HT-29 (cell line): ENCODE measurements around the genes NAALAD2, MED17 and IZUMO1R.

DNA sequence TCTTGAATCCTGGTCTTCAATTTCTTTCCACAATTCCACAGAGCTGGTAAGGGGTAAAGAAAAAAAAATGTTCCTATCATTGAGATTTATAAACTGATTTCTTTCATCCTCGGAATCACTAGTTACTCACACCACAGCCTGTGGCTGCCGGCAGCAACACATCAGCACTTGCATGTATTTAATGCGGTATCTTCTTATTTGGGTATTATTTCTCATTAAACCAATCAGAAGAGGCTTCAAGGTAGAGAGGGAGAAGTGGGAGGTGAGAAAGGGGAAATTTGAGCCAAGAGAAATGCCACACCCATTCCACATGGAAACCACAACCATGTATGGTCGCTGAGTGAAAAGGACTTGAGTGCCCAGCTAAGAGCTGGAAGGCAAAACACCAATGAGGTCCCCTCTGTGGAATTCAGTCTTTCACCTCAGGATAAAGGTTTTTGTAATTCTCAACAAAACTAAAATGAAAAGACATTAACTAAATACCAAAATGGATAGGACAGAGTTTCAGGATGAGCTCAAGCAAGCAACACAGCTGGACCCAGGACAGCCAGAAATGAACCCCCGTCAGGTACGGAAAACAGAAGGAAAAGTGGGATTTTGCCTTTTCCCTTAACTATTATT lies 26.0 kb downstream of the SYTL2 start:
- RAMPAGE, long total RNA: no peak

GRCh38 chr11:85809049-85809675 lies 1.8 kb downstream of the SYTL2 start:
- RAMPAGE, long total RNA: no peak

GRCh38 chr11:85950748-85951134 lies 95.6 kb downstream of the CCDC83 start:
- RAMPAGE, long total RNA: no peak

DNA sequence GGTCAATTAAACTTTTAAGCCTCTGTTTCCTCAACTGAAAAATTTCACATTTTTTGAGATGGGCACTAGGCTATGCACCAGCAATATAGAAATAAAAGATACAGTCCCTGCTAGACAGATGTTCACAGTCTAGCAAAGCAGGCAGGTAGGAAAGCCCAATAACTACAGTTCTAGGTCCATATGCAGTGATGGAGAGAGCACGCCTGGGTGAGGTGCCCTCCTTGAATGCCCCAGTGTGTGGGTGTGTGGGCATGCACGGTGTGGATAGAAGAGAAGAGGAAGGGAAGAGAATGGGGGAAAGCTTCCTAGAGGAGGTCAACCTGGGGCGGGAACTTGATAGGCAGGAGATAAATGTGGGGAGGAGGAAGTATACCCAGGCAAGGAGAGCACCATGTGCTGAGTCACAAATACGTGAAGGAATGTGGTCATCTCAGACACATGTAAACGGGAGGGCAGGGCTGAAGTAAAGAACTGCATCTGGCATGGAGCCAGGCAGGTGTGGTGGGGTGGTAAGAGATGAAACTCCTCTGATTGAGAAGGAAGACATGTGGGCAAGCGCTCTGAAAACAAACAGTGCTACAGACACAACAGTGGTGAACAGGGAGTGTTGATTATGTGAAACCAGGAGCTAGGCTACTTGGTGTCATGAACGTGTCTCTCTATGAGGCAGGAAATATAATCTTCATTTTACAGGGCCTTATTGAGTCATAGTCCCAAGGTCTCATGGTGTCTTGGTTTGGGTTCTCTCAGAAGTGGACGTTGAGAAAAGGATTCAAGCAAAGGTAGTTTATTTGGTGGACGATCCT lies 61.5 kb upstream of the EED start:
- RAMPAGE, long total RNA: no peak

DNA sequence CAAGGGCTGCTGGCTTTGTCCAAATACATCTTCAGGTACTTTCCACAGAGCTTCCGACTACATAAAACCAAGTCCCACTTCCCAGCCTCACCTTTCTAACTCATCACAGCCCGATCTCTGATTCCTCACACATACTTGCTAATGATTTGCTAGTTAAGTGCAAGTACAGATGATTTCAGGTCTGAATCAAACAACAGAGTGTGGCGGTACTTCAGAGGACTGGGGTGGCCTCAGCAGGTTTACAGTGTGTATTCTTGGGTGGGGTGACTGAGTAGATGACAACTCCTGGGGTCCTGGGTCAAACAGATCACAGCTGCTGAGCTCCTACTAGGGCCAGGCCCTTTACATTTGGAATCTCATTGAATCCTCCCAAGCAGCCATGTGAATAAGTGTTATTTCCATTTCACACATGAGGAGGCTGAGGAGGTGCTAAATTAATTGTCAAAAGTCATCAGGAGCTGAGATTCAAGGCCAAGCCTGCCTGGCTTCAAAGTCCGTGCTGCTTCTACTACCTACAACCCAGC lies 177.2 kb downstream of the CCDC81 start:
- RAMPAGE, long total RNA: no peak

- RAMPAGE, long total RNA: no peak
Observed at GRCh38 chr11:86644186-86645217, 155.8 kb upstream of the PRSS23 start.

DNA sequence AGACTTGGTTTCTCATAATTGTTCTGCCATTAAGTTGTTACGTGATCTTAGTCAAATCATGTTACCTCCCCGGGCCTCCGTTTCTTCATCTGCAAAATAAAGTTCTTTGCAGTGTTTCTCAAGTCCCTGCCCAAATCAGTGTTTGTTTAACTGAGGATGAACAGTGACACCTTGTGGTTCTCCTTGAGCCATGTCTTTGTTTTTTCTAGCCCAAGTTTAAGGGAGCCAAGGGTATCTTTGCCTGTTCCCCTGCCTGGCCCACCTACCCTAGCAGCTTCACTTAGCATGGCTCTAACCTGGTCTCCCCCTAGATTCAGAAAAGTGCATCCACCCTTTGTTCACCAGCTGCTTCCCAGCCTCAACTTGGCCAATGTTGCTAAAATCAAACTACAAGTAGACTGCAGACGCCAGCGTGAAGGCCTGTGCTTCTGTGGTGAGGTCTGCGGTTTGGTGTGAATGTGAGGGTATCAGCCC lies 35.6 kb downstream of the FZD4 start:
- RAMPAGE, long total RNA: no peak

- RAMPAGE, long total RNA: no peak
Observed at GRCh38 chr11:86941048-86941915, 13.9 kb downstream of the FZD4 start.

GRCh38 chr11:87368813-87369363 lies 331.2 kb downstream of the TMEM135 start:
- RAMPAGE, long total RNA: no peak

- RAMPAGE, long total RNA: no peak
Observed at GRCh38 chr11:90134179-90135479, at the start of gene NAALAD2. TSS of gene NAALAD2 (plus strand) at chr11:90134663.

DNA sequence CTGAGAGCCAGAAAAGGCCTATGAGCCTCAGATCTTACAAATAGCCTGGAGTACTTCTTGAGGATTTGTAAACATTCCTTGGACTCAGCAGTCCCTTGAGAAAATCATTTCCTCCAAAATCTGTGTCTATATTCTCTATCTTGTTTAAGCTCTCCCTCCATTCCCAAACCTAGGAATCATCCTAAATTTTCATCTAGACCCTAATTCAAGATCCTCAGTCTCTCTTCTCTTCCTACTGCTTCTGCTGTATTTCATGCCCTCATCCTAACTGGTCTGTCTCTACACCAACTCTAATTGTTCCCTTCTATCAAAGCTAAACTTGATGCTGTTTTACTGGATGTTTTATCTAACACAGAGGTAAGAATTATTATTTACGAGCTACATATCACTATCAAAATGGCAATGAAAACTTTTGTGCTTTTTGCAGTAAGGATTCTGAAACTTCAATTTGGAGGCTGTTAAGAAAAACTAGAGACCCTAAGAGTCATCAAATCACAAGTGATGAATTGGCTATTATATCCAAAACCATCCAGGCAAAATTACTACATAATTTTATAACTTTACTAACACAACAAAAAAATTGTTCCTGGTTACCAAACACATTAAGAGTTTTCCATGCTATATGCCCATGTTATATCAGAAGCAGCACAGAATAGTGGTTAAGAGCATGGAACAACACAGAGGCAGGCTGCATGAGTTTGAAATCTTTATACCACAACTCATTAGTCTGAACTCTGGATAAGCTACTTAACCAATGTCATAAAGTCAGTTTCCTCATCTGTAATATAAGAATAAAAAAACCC lies 25.1 kb downstream of the CHORDC1 start:
- RAMPAGE, long total RNA: no peak

GRCh38 chr11:93497979-93498455 lies 45.2 kb downstream of the SMCO4 start:
- RAMPAGE, long total RNA: no peak

DNA sequence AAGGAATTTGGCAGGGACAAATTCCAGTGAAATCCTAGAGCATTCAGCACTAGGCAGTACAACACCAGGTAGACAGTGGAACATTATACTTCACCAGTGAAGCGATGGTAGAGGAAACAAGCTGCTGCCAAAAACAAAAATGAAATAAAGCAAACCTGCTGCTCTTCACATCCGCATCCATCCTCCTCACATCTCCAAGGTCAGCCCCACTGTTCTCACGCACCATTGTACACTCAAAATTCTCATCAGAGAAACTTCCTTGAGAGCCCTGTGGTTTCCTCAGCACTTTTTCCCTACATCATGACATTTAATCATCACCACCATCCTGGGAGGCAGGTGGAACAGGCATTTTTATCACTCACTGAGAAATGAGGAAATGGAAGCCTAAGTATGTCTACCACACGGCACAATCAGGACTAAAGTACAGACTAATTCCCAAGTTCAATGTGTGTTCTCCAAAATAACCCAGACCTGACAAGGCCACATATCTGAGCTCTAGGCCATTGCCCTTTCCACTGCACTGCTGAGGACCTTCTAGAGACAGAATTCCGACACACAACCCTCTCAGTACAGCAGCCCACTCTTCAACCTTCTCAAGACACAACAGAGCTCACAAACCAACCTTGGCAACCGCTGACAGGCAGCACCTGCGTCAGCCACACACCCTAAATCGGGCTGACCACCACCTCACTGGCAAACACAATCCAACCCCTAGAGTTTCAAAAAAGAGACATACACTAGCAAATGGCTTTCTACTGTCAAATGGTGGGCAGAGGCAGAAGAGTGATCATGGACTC lies 16.6 kb downstream of the SMCO4 start:
- RAMPAGE, long total RNA: no peak

- RAMPAGE, long total RNA: no peak
Observed at GRCh38 chr11:93541953-93542724, 1.1 kb downstream of the SMCO4 start.

DNA sequence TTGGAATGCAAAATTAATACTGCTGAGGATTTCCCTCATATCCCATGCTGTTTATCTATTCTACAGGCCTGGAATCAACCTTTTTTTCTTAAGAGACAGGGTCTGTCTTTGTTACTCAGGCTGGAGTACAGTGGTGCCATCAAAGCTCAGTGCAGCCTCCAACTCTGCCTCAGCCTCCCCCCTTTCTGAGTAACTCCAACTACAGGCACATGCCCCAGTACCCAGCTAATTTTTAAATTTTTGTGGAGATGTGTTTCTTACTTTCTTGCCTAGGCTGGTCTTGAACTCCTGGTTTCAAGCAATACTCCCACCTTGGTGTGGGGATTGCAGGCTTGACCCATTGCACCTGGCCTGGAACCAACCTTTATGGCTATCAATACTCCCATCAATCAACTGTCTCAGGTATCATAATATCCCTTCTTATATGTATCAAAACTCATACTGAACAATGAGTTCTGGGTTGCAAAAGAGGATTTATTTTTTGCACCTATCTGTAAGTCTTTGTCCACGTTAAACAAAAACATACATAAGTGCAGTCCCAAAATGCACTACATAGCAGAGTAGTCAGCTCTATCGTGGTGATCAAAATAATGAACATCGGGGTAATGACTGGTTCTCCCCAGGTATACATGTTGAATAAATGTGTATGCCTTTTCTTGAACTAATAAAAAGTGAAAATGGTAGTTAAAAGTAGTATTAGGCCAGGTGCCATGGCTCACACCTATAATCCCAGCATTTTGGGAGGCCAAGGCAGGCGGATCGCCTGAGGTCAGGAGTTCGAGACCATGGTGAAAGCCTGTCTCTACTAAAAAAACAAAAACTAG lies 6.4 kb downstream of the TAF1D start:
- RAMPAGE, long total RNA: no peak

GRCh38 chr11:93783723-93784468 lies at the start of gene MED17:
TSS of gene MED17 (plus strand) at chr11:93784282.
- RAMPAGE, long total RNA: no peak

DNA sequence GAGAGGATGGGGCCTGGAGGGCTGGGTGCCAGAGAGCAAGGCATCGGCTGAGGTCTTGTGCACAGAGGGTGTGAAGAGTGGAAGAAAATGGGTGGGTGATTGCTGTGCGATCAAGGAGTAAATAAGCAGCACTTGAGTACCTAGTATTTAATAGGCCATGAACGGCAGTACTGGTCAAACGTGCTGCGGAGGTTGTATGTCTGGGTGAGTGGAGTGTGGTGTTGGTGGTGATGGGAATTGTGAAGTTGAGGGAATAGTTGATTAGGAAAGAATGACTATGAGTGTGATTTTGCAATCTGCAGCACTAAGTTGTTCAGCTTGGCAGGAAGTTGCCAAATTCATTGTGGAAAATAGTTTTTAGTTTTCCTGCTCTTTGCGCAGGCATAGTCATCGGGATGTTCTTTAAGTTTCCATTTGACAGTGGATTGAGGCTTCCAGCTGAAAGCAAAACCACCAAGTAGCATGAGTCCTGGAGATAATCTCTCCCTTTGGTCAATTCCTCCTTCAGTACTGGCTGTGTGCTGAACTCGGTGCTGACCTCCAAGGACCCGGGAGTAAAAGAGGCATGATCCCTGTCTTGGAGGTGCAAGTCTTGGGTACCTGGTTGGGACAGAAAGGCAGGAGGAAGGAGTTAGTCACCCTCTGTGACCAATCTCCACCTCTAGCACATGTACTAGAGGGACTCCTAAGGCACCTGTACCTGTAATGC lies 2.1 kb downstream of the PANX1 start:
- RAMPAGE, long total RNA: no peak

- RAMPAGE, long total RNA: no peak
Observed at GRCh38 chr11:94304429-94304833, at the start of gene IZUMO1R. TSS of gene IZUMO1R (plus strand) at chr11:94304580.

GRCh38 chr11:94732583-94733201 lies 35.5 kb upstream of the AMOTL1 start:
- RAMPAGE, long total RNA: no peak

DNA sequence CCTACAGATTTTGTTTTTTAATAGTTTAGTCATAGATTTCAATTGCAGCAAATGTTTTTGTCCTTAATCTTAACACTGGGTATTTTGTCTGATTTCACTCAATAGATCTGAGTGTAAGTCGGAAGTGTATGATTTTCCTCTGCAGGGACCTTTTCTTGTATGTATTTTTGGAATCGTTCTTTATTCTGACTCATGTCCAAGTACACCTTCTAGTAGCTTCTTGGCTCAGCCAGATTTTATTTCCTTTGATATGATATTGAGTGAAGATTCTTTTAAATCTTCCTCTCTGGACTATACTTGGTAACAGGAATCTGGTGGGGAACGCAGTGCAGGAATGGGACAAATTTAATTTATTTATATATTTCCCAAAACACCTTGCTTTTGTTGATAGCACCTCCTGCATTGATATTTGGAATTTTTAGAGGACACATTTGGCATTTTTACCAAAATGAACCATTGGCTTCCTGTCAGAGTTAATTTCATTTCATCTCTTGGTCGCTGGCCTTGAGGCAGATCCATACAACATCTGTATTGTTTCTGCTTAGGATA lies 34.4 kb upstream of the AMOTL1 start:
- RAMPAGE, long total RNA: no peak